Diencephalon (tissue), 2 donors: ENCODE results near the genes FAM236B, FAM236C, NAP1L2 and ABCB7.

DNA sequence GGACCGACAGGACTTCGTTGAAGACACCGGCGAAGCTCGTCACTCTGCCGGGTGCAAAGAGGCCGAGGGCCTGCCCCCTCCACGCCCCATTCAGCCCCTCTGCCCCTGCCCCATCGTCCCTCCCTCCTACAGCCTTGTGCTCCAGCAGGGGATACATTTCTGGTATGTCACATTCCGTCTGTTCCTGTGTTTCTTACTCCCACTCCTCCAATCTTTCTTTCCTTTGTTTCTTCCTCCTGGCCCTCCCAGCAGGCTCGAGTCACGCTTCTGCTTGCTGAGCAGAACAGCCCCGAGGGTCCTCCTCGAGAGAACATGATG, at the start of gene FAM236B:
Gene FAM236B (minus strand): TSS at position 71 of the 318 bp plus-strand sequence.
- RAMPAGE, long total RNA, result no peak

- RAMPAGE, long total RNA, result no peak
Observed at GRCh38 chrX:72912436-72912748, at the start of gene FAM236C. TSS of gene FAM236C (plus strand) at chrX:72912615.

DNA sequence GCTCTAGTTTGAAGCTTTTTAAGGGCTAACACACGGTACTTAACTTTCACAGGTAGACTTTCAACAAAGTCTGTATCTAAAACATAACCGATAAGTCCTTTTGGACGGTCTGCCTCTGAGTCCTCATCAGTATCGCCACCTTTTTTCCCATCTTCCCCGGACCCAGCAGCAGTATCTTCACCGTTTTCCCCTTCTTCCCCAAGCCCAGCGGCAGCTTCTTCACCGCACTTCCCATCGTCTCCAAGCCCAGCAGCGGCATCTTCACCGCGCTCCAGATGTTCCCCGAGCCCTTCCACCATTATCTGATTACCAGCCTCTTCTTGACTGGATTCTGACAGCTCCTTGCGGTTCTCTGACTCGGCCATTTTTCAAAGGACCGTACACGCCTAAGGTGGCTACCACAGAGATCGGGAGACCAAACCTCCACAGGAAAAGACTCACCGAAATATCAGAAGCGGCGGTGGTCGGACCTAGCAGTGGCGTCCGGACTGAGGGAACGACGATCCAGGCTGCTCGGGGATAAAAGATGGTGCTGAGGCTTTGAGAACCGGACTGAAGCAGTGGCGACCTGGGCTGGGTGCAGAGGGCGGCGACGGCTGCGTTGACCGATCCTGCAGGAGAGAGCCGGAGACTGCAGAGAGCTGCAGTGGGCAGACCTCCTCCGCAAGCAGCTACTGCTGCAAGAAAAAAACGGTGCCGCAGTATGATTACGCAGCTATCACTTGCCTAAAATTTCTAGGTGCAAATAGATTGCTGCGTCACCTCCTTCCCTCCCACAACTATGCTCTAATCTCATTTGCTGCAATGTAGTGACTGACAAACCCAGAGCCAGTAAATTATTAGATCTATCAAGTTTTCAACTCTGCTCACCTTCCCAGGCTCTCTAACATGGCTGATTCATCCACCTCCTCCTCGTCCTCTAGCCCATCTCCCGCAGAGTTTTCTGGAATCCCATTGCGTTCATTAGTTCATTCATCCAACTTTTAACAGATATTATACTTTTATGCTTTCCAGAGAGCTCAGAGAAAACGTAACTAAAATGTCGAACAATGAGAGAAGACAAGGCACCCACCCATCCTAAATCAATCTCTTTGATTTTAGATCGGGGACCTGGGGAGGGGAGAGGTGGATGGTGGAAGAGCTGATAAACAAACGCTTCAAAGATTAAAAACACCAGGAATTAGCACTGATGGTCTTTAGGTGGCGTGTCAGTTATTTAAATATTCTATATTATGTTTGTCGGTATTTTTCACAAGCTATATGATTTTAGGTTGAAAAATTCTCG, at the start of gene NAP1L2:
Gene NAP1L2 (minus strand): TSS at position 724 of the 1,285 bp plus-strand sequence.
- RAMPAGE, long total RNA, result start-site peak on the minus strand centred at position 629 of the sequence, 229 bp wide, 1,228 and 723 reads in 2 replicates

GRCh38 chrX:73850896-73852039, 288.3 kb downstream of the CHIC1 start:
- RAMPAGE, long total RNA, result no peak

- RAMPAGE, long total RNA, result no peak
Observed at GRCh38 chrX:73917162-73917768, 354.3 kb downstream of the CHIC1 start.

- RAMPAGE, long total RNA, result no peak
Observed at GRCh38 chrX:74090564-74091240, 213.3 kb upstream of the ZCCHC13 start.

DNA sequence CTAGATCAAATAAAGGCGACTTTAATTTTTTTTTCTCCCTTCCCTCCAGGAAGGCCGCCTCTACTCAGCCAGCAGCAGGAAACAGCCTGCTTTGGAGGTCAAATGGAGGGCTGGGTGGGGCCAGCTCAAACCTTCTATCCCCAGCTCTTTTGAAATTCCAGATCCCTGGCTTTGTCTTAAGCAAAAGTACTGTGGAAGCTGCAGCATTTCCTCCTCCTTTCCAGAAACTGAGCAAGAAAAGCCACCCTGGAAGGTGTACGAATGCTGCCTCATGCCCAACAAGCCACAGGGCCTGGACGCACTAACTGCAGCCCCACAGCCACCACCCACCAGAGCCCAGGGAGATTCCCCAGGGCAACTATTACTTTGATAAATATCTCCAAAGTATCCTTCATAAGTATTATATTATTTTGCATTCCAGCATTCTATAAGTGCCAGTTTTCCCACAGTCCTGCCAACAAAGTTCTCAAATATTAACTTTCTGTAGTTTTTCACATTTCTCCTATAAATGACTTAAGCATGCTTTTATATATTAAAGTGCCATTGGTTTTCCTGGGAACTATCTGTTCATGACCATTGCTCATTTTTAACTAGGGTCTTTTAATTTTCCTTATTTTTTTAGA, 55.0 kb upstream of the ZCCHC13 start:
- RAMPAGE, long total RNA, result no peak

- RAMPAGE, long total RNA, result no peak
Observed at GRCh38 chrX:74281304-74281951, 22.6 kb upstream of the ZCCHC13 start.

DNA sequence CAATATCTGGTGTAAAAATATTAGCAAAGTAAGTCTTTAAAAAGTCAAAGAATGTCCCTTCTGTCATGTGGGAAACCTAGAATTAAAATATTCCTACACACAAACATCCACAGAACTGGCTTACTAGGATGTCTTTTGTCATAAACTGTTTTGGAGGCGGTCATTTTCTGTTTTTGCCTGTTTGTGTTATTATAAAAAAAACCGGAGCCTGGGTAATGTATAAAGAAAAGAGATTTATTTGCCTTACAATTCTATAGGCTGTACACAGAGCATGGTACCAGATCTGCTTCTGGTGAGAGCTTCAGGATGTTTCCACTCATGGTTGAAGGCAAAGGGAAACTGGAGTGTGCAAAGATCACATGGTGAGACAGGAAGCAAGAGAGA, 79.4 kb upstream of the NEXMIF start:
- RAMPAGE, long total RNA, result no peak

DNA sequence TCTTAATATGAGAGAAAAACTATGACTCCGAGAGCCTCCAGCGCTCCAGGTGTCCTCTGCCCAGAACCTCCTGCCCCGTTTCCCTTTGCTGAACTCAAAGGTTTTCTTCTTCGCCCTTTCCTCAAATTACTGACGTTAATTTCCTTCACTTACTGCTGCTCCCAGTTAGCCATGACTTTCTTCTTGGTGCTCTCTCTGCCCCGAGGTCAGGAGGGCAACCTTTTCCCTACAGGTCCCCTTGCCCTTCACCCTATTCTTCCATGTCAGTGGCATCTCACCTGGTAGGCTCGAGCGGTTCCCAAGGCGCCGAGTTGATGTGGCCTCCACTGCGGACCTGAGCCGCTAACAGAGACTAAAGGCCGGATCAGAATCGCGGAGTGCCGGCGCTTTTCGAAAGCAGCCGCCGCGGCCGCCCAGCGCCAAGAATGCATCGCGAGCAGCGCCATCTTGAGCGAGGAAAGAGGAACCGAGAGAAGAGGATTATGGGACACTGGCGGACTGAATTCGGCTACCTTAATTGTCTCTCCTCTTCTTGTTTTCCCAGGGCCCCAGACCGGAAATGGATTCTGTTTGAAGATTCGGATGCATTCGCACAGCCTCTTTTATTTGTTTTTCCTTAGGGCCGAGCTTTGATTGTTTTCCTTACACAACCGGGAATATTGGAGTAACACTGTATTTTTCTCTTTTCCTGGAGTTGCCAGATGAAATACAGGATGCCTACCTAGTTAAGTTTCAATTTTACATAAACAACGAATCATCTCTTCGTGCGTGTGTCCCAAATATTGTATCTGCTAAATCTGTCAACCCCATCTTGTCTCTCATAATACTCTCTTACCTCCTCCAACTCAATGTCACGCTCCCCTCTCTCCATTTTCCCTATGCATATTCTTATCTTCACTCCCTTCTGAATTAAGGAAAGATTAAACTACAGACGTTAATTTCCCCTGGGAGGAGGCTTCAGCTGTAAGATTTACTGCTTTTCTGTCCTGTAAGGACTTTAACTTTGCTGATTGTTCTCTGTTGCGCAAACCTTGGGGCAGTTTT, at the start of gene ABCB7:
Gene ABCB7 (minus strand): TSS at position 457 of the 1,044 bp plus-strand sequence.
- RAMPAGE, long total RNA, result no peak

DNA sequence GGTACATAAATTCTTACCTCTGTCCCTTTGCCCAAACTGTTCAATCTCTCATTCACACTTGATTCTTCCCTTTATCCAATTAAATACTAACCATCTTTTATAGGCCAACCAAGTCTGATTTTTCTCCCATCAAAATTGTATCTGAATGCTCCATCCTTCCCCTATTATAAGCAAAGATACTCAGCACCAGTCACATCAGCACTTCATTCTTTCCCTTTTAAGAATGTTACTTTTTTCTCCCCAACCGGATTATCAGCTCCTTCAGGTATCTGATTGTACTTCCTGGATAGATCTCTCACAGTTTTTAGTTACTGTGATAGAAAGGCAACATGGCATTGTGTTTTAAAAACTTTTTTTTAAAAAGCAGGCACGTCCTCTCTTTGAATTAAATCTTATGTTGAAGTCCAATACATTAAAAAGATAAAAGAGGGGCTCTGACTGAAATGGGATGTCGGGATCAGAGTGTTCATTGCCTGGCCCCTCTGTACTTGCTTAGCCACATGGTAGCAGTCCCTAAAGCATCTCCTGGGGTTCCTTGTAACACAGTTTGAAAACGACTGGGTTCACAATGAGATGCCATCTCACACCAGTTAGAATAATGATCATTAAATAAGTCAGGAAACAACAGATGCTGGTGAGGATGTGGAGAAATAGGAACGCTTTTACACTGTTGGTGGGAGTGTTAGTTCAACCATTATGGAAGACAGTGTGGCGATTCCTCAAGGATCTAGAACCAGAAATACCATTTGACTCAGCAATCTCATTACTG, 107.6 kb downstream of the FGF16 start:
- RAMPAGE, long total RNA, result no peak

- RAMPAGE, long total RNA, result no peak
Observed at GRCh38 chrX:78103589-78104106, 400 bp upstream of the PGK1 start.

DNA sequence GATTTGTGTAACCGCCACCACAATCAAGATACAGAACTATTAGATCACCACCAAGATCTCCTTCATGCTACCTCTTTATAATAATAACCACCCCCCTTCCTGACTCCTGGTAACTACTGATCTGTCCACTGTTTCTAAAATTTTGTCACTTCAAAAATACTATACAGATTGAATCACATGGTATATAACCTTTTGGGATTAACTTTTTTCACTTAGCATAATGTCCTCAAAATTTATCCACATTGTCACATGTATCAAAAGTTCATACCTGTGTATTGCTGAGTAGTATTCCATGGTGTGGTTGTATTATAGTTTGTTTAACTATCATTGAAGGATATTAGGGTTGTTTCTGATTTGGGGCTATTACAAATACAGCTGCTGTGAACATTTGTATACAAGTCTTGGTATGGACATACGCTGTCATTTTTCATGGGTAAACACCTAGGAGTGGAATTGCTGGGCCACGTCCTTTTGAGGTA, 3.3 kb downstream of the PGK1 start:
- RAMPAGE, long total RNA, result no peak

DNA sequence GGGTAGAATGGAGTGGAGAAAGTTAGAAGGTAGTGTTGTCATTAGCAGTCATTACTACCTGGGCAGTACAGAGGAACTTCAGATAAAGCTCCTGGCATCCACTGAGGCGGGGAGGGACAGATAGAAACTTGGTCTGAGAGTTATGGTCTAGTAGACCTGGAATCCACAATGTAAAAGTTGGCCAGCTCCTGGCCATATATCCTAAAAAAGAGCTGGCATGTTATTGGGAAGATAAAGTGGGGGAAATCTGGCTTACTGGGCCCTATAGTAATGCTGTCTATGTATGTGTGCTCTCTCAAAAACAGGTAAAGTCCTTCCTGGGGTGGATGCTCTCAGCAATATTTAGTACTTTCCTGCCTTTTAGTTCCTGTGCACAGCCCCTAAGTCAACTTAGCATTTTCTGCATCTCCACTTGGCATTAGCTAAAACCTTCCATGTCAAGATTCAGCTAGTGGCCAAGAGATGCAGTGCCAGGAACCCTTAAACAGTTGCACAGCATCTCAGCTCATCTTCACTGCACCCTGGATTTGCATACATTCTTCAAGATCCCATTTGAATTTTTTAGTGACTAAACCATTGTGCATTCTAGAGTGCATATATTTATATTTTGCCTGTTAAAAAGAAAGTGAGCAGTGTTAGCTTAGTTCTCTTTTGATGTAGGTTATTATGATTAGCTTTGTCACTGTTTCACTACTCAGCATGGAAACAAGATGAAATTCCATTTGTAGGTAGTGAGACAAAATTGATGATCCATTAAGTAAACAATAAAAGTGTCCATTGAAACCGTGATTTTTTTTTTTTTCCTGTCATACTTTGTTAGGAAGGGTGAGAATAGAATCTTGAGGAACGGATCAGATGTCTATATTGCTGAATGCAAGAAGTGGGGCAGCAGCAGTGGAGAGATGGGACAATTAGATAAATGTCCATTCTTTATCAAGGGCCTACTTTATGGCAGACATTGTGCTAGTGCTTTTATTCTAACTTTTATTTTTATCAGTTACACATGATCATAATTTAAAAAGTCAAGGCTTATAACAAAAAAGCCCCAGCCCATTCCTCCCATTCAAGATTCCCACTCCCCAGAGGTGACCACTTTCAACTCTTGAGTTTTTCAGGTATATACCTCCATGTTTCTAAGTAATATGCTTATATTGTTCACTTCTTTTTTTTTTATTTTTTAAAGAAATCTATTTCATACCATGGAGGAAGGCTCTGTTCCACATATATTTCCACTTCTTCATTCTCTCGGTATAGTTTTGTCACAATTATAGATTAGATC, 13.5 kb downstream of the TAF9B start:
- RAMPAGE, long total RNA, result no peak

DNA sequence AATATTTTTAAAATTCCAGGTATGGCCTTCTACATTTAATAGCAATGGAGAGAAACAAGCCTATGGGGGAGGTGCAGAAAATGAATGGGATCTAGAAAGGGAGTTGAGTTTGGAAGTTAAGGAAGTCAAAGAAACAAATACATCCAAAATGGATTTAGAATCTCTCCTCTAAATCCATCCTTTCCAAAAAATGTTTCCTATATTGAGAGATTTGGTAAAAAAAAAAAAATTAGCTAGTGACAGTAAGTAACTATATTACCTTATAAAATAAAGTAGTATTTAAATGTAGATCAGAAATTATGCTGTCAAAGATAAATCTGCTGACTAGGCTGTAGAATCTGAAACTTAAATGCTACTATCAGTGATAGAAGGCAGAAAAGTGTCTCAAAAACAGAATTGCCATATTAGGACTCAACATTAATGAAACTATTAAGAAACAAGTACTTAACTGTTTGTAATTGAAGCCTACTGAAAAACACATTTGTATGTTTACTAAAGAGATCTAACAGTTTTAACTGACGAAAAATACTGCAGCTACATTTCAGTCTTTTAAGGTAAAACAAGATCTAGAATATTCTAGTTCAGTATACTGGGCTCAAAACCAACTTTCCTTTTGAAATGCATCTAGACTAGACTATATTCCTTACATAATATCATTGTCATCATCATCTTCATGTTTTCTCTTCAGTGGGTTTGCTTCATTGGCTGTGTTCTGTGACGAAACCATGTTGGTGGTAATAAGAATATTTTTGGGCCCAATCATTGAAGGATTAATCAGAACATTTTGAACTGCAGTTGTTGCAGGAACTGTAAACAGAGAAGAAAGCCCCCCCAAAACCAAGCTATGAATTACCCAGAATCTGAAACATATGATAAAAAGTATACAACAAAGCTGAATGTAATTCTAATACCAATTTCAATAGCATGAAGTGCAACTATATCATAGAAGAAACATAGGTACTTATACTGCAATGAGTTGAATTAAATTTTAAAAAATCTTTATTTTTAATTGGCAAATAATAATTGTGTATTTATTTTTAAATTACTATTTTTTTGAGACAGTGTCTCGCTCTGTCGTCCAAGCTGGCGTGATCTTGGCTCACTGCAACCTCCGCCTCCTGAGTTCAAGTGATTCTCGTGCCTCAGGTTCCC, 8.1 kb downstream of the TAF9B start:
- RAMPAGE, long total RNA, result no peak

DNA sequence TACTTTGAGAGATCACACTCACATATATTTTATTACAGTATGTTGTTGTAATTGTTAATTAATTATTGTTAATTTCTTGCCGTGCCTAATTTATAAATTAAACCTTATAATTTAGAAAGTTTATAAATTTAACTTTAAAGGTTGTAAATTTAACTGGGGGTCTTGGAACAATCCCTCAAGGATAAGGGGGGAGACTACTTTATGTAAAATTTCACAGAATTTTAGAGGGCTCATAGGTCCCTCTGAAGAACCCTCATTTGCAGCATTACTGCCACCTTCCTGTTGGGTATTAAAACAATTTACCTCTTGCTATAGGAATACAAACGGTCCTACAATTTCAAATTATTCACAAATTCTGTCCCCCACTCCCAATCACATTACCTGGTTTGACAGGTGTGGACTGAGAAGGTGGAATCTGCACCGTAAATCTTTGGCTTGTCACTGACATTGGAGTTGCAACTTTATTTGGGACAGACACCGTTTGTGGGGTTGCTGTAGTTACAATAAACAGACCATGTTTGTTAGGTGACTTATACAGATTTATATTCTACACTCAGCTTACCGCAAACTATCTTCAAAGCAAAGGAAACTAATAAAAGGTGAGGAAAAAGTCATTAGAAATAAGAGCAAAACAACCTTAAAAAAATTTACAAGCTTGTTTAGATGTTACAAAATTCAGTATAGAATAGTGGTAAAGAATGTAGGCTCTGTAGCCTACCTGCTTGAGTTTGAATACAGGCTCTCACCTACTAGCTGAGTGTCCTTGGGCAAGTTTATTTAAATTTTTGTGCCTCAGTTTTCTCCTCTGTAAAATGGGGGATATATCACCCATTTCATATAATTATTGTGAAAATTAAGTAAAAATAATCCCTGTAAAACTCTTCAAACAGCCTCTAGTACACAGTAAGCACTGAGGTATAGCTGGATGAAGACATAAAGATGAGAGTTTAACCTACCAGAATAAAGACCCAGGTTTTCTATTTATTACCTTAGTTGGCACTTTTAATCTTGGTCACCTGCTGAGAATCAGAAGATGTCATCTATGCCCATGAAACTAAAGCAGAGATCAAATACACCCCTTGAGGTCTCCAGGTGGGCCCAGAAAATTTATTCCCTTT, 6.1 kb downstream of the TAF9B start:
- RAMPAGE, long total RNA, result no peak

GRCh38 chrX:78321762-78322228, 5.6 kb downstream of the CYSLTR1 start:
- RAMPAGE, long total RNA, result no peak

GRCh38 chrX:78516821-78517595, 142.1 kb downstream of the RTL3 start:
- RAMPAGE, long total RNA, result no peak

- RAMPAGE, long total RNA, result no peak
Observed at GRCh38 chrX:78658815-78659156, 342 bp downstream of the RTL3 start.

GRCh38 chrX:78754779-78755436, 7.4 kb downstream of the LPAR4 start:
- RAMPAGE, long total RNA, result no peak